Thoracic aorta endothelial cell (primary cell): ENCODE measurements around the genes DTX2, SPDYE18 and GNAI1.

DNA sequence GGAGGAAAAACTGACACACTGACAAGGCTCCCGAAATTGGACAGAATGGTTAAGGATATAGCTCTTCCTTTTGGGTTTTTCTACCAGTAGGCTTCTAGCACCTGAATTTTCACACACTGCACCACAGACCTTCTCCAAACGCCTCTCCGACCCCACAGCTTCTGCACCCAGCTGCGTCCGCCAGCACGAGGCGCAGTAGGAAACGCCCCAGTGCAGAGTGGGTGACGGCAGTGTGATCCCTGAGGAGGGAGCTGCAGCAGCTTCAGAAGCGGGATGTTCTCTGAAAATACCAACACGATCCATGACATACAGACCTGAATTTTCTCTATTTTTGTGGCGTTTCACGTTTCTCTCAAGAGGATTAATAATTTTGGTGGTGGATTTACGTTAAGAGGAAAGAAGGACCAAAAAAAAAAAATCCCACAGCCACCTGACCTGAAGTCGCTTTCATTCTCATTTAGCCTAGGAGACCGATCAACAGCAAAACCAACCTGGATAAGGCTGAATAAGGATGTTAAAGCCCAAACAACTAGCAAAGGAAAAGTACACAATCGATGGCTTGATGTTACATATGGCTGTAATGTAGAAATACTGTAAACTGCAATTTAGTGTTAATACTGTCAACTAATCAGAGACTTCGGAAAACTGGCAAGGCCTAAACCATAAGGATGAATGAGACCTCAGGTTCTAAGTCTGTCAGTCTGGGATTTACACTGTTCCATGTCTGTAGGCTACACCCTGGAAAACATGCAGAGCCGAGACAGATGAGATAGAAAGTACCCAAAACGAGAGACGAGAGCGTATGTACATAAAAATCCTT lies 26.1 kb downstream of the HSPB1 start:
- CAGE, long polyA plus RNA: no peak

- CAGE, long polyA plus RNA: no peak
These were observed at the start of gene DTX2 for GRCh38 chr7:76461603-76462012. TSS of gene DTX2 (plus strand) at chr7:76461709.

- CAGE, long polyA plus RNA: no peak
These were observed 16.9 kb downstream of the POMZP3 start for GRCh38 chr7:76609991-76610849.

GRCh38 chr7:77062452-77062851 lies at the start of gene SPDYE18:
TSS of gene SPDYE18 (minus strand) at chr7:77062558.
- CAGE, long polyA plus RNA: no peak

- CAGE, long polyA plus RNA: no peak
These were observed 45.7 kb upstream of the FGL2 start for GRCh38 chr7:77245244-77245749.

GRCh38 chr7:77413179-77413506 lies 3.0 kb downstream of the GSAP start:
- CAGE, long polyA plus RNA: no peak

DNA sequence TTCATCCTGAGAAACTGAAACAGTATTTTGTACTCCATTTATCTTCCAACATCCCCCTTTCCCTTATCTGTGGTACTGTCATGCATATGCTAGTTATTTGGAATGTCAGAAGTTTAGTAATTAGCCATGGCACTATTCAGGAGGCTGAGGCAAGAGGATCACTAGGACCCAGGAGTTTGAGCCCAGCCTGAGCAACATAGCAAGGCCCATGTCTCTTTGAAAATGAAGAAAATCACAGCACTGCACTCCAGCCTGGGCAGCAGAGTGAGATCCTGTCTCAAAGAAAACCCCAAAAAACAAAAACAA lies 43.7 kb downstream of the TMEM60 start:
- CAGE, long polyA plus RNA: no peak

- CAGE, long polyA plus RNA: no peak
These were observed 37.0 kb downstream of the TMEM60 start for GRCh38 chr7:77761277-77761585.

- CAGE, long polyA plus RNA: no peak
These were observed 221.0 kb upstream of the TMEM60 start for GRCh38 chr7:78018822-78020107.

DNA sequence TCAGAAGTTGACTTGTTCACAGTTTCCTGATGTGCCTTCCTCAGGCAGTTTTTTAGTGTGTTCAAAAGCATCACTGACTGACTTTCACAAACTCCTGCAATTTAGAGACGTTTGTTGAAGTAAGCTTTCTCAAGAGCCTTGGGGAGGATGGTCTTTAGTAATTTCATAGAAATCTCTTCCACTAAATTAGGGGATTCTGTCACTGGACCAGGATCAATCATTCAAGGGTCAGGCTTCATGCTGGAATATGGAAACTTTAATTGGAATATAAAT lies 432.5 kb upstream of the TMEM60 start:
- CAGE, long polyA plus RNA: no peak

GRCh38 chr7:78489577-78490220 lies 691.5 kb upstream of the TMEM60 start:
- CAGE, long polyA plus RNA: no peak

DNA sequence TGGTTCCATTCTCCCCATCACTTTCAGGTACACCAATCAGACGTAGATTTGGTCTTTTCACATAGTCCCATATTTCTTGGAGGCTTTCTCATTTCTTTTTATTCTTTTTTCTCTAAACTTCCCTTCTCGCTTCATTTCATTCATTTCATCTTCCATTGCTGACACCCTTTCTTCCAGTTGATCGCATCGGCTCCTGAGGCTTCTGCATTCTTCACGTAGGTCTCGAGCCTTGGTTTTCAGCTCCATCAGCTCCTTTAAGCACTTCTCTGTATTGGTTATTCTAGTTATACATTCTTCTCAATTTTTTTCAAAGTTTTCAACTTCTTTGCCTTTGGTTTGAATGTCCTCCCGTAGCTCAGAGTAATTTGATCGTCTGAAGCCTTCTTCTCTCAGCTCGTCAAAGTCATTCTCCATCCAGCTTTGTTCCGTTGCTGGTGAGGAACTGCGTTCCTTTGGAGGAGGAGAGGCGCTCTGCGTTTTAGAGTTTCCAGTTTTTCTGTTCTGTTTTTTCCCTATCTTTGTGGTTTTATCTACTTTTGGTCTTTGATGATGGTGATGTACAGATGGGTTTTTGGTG lies 219.0 kb downstream of the MAGI2 start:
- CAGE, long polyA plus RNA: no peak

GRCh38 chr7:80106484-80107011 lies 28.1 kb upstream of the GNAI1 start:
- CAGE, long polyA plus RNA: no peak

GRCh38 chr7:80127750-80128230 lies 6.8 kb upstream of the GNAI1 start:
- CAGE, long polyA plus RNA: no peak

- CAGE, long polyA plus RNA: no peak
These were observed at the start of gene GNAI1 for GRCh38 chr7:80134206-80135308. TSS of gene GNAI1 (plus strand) at chr7:80134831.

GRCh38 chr7:80137706-80137941 lies 3.0 kb downstream of the GNAI1 start:
- CAGE, long polyA plus RNA: no peak

DNA sequence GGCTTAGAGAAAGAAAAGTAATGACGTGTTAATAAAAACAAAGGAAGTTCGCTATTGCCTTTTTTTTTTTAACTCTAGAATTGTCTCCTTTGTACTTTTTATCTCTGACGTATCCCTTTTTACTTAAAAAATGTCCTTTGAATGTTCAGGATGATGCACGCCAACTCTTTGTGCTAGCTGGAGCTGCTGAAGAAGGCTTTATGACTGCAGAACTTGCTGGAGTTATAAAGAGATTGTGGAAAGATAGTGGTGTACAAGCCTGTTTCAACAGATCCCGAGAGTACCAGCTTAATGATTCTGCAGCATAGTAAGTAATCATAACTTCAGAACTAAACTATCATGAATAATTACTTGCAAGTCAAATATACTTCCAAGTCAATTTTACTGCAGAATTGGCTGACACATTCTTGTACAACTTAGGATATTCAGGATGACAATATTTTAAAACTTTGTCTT lies 64.5 kb downstream of the GNAI1 start:
- CAGE, long polyA plus RNA: no peak

GRCh38 chr7:80524526-80525094 lies 12.7 kb upstream of the GNAT3 start:
- CAGE, long polyA plus RNA: no peak

GRCh38 chr7:80795432-80795782 lies 123.4 kb downstream of the SEMA3C start:
- CAGE, long polyA plus RNA: no peak

GRCh38 chr7:82435536-82436312 lies 7.9 kb downstream of the CACNA2D1 start:
- CAGE, long polyA plus RNA: no peak